Osteoblast (primary cell): ENCODE results near the gene ZNF786.

DNA sequence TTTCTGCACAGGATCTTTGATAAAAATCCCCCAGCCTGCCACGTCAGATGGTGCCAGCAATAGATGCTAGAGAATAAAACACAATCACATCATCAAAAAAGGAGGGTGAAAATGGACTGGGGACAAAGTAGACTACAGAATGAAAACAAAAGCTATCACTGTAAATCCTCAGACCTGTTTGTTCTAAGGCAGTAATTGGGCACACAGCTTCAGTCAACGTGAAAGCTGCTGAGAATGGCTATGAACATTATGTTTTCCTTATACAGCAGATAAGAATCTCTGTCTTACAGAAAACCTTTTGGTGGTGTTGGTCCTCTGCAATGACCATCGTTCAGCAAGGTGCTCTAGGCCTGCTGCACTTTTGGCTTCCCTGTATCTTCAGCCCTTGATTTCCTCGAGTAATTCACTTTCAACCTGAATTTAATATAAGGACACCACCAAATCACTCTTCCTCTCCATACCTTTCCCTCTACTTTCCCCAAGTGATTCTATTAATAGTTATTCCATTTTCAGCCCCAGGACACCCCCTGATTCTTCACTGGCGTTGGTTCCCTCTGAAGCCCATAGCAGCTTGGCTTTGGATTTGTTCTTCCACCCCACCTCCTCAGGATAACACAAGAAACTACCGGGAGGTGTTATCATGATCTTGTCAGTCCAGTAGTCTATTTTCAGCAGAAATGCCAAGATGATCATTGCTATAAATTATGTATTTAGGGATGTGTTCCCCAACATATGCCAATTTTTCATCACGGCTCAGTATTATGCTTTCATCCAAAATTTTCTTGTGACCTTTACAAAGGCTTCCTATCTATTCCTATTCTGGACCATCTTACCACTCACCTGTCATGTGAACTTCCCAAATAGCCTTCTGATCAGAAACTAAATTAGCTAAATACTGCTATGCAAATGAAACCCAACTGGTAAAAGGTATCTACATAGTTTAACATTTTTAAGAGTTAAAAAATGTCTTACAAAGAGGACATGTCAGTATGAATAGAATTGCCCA is 72.1 kb downstream of the EZH2 start:
- CAGE, long polyA plus RNA = no peak
- RRBS = no CpG with 5 or more reads among the region's 7 CpGs

DNA sequence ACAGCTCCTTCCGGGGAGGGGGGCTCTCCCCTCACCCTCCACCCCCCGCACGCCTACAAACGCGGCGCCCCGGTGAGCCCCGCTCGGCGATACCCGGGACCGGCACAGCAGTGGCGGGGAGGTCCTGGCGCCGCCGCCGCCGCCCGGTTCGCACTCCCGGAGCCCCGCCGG is 239 bp downstream of the EZH2 start:
- CAGE, long polyA plus RNA = no peak
- RRBS = 2% methylated on average over 15 of the region's 23 CpGs

GRCh38 chr7:149090108-149090971 is at the start of gene ZNF786:
TSS of gene ZNF786 (minus strand) at chr7:149090718.
- CAGE, long polyA plus RNA = no peak
- RRBS = 1% methylated on average over 32 of the region's 81 CpGs

DNA sequence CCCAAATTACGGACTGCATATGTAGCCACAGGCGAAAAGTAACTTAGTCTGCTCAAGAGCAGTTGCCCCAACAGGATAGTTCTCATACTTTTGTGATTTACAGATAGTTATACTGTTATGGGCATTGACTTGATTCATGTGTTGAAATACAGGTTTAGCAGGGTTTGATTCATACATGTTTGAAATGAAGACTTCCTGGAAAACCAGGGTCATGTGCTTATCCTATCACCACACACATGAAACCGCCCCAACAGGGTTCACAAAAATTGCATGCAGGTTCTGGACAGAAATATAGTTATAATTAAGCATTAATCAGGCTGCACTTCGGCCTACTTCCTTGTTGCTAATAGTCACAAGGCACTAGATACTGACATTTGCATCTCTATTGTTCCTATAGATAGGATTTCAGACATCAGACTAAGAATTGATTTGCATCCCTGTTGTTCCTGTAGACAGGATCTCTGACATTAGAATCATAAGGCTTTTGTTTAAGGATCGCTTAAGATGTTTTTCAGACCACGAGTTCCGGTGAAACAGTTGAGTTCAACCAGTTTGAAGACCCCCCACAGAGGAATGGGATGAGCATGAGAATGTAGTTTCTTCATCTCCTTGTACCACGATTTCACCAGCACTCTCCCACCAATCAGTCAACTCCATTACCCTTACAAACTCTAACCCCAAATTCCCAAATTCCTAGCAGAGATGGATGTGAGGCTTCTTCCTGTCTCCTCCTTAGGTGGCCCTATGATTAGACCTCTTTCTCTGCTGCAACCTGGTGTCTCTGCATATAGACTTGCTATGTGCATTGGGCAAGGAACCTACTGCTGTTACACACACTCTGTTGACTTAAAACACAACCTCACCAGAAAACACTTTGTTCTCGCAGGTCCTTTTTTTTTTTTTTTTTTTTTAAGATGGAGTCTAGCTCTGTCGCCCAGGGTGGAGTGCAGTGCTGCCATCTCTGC is 1.9 kb upstream of the ZNF398 start:
- CAGE, long polyA plus RNA = no peak
- RRBS = no CpG with 5 or more reads among the region's 10 CpGs

DNA sequence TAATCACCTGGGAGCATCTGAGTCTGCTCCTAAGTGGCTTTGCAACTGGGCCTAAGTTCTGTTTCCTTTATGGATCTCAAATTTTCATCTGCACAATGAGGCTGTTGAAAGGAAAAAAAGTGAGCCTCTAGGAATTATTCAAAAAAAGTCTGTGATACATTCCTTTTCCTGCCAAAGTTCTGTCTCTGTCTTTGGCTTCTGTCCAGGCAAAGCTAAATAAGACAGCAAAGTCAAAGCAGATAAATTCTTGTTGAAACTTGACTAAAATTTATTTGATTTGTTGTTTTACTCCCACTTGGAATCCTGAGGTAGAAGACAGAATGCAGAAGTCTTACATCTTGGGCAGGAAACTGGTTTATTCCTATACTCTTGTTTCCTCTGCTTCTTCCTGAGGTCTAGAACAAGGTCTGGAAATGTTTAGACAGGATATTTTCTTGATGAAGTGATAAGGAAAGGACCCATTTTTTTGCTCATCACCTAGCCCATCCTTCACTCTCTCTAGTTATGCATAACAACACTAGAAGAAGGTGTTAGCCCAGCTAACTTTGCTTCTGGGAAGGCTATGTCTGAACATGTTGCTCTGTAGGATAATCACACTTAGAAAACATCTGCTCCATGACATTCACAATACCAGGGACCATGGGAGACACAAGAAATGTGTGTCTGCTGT is 14.2 kb upstream of the ZNF282 start:
- CAGE, long polyA plus RNA = no peak

DNA sequence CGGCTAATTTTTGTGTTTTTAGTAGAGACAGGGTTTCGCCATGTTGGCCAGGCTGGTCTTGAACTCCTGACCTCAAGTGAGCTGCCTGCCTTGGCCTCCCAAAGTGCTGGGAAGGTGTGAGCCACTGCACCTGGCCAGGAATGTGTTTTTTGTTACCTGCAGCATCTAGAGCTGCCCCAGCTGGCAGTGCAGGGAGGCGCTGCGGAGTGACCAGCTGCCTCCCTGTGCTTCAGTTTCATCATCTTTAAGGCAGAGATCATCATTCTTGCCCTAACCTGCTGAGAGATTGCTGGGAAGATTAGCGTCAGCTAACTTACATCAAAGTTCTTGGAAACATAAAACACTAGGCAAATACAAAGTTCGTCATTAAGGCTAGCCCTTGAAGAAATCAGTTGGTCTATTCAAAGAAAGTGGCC is 2.3 kb downstream of the ZNF282 start:
- CAGE, long polyA plus RNA = no peak
- RRBS = no CpG with 5 or more reads among the region's 6 CpGs

DNA sequence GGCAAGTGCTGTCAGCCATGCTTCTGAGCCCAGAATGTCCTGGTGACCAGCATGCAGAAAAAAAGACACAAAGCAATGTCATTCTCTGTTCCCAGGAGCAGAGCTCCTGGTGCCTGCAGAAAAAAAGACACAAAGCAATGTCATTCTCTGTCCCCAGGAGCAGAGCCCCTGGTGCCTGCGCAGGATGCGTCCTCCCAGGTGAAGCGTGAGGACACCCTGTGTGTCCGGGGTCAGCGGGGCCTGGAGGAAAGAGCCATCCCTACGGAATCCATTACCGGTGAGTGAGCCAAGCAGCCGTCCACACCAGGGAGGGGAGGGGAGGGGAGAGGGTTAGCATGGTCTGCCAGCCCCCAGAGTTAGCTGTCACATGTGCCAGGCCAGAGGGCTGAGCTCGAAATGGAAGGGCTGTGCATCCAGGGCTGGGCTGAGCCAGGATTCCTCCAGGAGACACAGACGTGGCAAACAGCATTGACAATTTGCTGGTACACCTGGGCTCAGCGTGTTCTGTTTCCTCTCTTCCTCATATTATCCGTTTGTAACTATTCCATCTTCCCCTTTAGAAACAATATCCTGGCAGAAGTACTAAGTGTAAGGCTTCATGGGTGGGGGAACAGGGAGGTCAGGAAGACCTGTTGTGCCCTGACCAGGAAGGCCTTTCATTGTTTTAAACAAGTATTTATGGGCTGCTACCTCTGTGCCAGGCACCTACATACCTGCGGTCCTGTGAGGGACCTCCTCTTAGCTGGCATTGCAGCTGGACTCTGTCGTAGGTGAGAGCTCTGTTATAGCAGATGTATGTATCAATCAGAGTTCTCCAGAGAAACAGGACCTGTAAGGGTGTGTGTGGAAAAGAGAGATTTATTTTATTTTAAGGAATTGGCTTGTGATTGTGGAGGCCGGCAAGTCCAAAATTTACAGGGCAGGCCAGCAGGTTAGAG is 15.4 kb downstream of the ZNF282 start:
- CAGE, long polyA plus RNA = no peak
- RRBS = 92% methylated on average over 4 of the region's 15 CpGs

- CAGE, long polyA plus RNA = no peak
- RRBS = no CpG with 5 or more reads among the region's 18 CpGs
These were observed 25.7 kb downstream of the ZNF783 start for GRCh38 chr7:149287397-149288342.

GRCh38 chr7:149369568-149370052 is 91.3 kb downstream of the ZNF777 start:
- CAGE, long polyA plus RNA = no peak

DNA sequence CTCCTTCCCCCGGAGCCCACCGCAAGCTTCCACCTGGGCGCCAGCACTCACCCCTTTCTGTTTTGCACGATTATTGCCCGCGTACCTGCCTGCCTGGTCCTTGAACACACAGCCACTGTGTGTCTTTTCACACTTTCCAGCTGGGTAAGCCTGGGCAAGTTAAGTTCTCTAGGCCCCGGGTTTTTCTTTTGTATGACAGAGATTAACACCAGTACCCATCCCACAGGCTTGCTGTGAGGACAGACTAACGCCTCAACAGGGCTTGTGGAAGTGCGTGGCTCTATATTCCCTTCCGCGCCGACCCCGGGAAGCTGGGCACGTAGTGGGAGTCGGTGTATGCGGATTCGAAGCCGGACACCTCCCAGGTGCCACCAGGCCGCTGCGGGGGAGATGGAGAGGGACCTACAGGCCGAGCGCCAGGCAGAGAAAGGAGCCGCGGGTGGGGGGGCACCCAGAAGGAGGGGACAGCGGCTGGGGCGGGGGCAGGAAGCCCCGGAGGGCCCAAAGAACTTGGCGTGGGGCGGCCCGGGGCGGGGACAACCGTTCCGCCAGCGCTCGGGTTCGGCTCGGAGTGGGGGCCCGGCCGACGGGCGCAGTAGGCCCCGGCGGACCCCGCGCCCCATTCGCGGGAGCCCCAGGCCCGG is 731 bp downstream of the ZNF746 start:
- CAGE, long polyA plus RNA = no peak
- RRBS = 3% methylated on average over 13 of the region's 48 CpGs

DNA sequence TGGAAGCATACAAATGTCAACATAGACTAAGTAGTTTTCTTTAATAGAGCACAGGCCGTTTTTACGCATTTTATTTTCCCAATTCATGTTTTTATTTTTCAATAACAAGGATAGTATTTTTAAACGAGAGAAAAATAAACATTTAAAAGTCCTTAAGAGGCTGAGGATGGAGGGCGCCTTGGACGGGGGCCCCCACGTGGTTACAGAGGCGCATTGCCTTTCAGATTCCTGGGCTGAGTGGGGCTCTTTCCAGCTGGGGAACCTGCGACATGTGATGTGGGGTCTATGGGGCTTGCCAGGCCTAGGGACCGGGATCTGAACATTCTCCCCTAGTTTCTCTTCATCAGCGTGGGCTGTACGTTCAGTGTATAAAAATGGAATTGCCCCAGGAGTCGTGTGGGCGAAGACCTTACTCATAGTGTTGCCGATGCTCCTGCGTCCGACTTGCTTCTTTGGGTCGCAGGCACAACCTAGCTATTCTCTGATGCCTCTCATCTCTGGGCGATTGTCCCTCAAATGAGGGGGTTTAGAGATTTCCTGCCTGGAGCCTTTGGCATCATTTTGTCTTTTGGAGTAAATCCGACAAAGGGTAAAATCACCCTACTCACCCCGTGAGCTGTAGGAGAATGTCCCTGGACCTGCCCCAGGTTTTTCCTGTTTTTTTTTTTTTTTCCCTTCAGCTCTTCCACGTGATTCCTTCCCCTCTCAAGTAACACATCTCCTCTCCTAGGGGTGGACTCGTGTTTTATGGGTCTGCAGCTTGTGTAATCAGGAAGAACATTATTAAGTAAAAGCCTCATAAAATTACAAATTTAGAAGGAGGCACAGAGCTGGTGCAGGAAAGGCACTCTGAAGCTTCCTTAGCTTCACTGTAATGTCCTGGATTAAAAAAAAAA is 89.0 kb upstream of the KRBA1 start:
- CAGE, long polyA plus RNA = no peak
- RRBS = no CpG with 5 or more reads among the region's 22 CpGs

- CAGE, long polyA plus RNA = no peak
- RRBS = no CpG with 5 or more reads among the region's 6 CpGs
These were observed 79.0 kb upstream of the KRBA1 start for GRCh38 chr7:149635780-149636041.

DNA sequence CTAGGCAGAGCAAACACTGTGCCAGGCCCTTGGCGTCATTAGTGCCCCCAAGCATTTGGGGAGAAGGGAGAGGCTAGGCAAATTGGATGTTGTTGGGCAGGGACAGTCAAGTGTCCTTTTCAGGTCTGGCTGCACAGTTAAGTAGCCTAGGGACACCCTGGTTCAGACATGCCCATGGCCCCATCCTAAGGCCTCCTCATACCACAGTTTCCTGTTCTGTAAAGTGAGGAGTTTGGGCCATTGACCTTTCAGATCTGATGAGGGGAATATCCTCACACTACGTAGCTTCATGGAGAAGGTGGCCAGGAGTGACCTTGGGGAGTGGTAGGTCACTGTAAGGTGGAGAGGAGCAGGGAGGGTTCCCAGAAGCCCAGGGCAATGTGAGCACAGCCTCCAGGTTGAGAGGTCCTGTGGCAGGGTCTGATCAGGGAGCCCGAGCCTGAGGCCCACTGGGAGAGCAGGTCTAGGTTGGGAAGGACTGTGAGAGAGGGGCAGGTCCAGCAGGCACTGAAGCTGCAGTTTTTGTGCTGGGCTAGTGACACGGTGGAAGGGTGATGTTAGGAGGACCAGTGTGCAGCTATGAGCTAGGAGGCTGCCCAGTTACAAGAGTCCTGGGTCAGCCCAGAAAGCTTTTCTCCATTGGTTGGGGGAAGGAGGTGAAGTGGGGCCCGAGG is 1.1 kb downstream of the KRBA1 start:
- CAGE, long polyA plus RNA = no peak
- RRBS = no CpG with 5 or more reads among the region's 5 CpGs

- CAGE, long polyA plus RNA = no peak
- RRBS = 89% methylated on average over 5 of the region's 27 CpGs
These were observed 5.9 kb downstream of the KRBA1 start for GRCh38 chr7:149720432-149721200.

- CAGE, long polyA plus RNA = no peak
- RRBS = no CpG with 5 or more reads among the region's 3 CpGs
These were observed 2.8 kb downstream of the ZNF467 start for GRCh38 chr7:149770606-149770882.

GRCh38 chr7:149972565-149972947 is 98.8 kb downstream of the ATP6V0E2 start:
- CAGE, long polyA plus RNA = no peak
- RRBS = no CpG with 5 or more reads among the region's 4 CpGs

DNA sequence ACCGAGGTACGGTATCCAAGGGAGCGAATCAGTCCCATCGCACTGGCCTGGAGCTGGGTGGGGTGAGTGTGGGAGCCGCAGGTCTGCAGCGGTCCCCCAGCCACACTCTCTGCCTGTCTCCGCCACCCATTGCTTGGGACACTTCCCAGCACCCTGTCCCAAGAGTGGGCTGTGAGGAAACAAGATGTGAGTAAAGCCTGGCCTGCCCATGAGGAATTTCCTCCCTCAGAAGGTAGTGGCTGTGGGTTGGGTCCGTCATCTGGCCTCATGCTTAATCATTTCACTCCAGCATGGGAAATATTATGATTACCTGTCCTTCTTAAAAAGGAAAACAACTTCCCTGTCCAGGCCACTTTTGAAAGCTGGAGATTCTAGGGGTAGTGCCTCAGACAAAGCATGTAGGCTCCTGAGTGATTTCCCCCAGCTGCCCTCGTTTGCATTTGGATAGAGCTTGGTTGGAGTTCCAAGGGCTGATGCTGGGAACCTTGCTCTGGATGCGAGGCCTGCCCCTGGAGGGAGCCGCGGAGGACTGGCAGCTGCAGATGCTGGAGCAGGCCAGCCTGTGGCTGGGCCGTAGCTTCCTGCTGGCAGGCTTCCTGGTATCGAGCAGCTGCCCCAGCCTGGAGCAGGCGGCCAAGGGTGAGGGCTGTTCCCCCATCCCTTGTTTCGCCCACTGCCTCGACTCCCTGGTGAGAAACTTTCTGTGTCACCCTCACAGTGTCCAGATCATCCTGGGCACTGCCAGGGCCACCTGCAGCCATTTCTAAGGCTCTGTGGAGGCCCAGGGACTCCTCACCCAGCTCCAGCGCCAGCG is 6.3 kb upstream of the ACTR3C start:
- CAGE, long polyA plus RNA = no peak
- RRBS = no CpG with 5 or more reads among the region's 19 CpGs

DNA sequence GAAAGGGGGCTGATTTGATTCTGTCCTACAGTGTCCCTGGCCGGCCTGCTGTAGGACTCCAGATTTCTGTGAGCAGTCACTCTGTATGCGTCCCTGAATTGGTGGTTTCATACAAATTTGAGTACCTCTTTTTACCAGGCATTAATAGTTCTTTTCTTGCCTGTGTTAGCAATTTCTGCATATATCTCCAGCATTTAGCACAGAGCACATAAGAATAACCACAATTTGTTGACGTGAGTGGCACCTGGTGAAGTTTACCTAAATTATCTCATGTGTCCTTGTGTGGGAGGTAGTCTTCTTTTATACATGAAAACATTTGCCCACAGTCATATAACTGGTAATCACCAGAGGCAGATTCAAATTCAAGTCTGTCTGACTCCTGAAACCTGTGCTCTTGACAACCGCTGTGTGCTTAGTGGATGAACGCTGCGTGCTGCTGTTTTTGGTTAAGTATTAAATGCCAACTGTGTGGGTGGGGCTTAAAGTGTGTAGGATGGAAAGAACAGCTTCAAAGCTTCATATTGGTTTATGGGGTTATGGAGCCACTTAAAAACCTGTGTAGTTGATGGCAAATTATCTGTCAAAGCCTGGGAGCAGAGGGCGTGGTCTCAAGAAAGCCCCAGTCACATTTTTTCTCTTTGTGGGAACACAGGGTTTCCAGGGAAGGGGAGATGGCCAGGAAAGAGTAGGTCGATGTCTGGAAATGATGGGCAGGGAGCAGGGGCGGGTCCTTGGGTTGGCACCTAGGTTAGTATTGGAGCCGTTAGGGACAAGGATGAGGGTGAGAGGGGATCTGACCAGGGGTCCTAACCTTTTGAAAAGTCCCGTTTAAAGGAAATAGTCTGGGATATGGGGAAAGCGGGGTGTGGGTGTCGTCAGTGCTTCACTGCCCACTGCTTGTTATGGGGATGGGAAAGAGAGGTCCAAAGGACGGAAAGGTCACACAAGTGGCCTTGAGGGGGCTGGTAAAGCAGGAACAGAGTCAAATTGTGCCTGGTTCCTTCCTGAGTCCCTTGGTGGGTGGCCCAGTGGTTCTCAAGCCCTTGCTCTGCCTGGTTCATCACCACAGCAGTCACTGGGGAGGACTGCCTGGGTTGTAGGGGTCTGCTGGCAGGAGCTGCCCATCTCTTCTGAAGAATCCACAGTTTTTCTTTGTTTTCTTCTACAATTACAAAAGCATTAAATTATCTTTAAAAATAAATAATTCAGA is 2.9 kb upstream of the ZNF775 start:
- CAGE, long polyA plus RNA = no peak
- RRBS = no CpG with 5 or more reads among the region's 14 CpGs

GRCh38 chr7:150378844-150379201 is 307 bp upstream of the ZNF775 start:
- CAGE, long polyA plus RNA = no peak
- RRBS = 1% methylated on average over 22 of the region's 42 CpGs

GRCh38 chr7:150403428-150404561 is 1.7 kb upstream of the ENSG00000284691 start:
- CAGE, long polyA plus RNA = no peak
- RRBS = no CpG with 5 or more reads among the region's 22 CpGs